Cardiac septum (tissue), 1 donor: ENCODE data around the genes C9orf152, TXN and ZNF483.

DNA sequence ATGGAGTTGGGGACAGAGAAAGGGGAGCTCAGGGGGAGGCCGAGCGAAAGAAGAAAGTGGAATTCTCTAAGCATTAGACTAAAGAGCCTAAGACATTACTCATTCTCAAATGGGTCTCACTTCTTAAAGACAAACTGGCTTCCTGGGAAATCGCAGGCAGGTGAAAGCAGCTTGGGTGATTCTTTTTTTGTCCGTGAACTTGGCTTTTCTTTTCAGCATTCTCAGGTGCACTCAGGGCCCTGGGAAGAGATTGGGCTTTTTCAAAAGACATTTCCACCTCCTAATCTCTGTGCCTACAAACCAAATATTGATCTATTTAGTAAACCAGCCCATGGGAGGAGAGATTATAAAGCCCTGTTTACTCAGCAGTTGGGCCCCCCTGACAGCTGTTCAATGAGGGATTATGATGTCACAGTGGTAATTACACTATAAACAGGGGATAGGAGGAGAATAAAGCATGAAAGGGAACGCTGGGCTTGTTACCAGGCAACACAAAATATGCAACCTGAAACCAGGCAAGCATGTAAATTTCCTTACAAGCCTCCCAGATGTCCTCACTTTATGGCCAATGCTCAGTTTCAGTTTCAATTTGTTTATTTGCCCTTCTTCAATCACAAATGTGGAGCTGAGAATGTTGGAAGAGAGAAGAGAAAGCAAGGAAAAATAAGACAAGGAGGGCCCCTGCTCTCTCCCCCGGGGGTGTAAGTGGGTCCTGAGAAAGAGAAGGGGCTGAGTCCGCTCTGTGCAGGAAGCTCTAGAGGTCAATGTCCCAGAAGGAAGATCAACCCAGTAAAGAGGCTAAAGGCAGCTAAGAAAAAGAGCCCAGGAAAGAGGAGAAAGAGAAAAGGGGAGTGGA lies 583.8 kb downstream of the ACTL7B start:
- PRO-cap = no peak

DNA sequence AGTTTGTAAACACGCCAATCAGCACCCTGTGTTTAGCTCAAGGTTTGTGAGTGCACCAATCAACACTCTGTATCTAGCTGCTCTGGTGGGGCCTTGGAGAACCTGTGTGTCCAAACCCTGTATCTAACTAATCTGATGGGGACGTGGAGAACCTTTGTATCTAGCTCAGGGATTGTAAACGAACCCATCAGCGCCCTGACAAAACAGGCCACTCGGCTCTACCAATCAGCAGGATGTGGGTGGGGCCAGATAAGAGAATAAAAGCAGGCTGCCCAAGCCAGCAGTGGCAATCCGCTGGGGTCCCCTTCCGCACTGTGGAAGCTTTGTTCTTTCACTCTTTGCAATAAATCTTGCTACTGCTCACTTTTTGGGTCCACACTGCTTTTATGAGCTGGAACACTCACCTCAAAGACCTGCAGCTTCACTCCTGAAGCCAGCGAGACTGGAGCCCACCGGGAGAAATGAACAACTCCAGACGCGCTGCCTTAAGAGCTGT lies 461.6 kb downstream of the ACTL7B start:
- PRO-cap = no peak

DNA sequence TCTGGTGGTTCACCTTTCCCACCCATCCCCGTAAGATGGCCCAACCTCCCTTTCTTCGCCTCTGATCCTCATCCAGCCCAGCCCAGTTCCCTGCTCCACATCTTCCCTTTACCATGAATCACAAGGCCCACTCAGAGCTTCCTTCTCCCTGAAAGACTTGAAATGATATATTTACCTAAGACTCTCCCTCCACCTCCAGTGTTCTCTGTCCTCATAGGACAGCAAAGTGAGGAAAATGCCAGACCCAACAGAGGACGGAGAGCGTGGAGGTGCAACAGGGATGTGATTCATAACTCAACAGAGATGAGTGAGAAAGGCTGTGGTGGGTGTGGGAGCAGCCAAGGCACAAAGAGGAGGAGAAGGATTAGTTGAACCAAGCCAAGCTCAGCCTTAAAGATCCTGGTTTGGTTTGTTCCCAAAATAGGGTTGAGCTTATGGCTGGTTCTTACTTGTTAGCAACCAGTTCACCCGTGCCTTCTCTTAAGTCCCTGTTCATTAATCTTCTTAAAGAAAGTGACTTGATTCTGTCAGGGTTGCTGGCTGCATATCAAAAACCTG lies 183.2 kb downstream of the ACTL7B start:
- PRO-cap = no peak

DNA sequence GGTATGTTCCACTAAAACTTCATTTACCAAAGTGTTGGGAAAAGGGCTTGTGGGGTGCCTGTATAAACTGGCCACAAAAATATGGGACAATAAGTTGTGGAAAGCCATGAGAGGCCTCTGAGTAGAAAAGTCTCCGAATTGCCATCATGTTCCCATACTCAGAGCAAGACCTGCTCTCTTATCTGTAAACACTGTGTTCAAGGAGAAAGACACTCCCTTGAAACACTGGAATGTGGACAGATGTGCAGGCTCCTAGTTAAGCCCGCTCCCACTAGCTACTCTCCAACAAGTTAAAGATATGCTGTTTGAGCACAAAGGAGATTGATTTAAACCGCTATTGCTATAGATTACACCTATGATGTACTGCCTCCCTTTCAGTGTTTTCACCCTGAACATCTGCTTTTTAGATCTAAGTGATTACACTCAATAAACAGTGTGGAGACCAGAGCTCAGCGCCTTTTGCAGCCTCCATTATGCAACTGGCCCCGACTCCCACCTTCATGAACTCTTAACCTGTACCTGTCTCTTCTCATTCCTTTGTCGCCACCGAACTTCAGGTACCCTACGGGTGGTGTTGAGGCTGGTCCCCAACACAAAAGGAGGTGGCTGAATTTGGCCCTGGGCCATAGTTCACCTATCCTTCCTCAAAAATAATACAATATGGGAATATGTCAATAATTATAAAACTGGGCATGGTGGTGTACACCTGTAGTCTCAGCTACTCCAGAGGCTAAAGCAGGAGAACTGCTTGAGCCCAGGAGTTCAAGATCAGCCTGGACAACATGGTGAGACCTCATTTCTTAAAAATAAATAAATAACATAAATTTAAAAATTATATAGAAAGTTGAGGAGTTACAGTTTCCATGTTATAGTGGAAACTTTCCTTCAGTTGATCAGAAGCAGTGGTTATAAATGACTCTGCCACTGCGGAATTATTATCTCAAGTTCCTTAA lies 47.4 kb downstream of the TMEM245 start:
- PRO-cap = no peak

DNA sequence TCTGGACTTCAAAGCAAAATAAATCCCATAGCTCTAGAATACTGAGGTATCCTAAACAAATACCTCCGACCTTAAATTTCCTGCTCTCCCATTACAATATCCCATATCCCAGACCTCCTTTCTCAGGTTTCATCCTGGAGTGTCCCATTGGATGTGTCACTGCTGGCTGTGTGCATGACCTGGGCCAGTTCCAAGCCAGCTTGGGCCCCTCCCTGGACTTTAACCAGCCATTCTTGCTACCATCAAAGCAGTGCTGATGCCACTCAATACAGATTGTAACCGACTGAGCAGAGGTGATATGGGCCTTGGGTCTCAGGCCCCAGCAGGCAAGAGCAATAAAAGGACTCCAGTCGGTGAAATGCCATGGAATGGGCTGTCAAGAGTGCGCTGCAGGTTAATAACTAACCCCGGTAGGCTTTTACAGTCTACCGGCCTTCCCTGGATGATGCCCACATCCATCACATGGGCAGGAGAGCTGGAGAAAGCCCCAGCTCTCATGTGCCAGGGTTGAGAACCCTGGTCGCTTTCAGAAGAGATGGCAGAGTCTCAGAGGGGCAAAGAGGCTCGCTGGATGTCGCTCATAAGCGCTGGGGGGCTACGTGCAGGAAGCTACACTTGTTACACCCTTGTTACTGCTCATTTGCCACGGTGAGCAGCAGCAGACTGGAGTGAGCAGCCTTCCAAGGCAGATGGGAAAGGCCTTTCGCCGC lies 13.4 kb downstream of the EPB41L4B start:
- PRO-cap = no peak

DNA sequence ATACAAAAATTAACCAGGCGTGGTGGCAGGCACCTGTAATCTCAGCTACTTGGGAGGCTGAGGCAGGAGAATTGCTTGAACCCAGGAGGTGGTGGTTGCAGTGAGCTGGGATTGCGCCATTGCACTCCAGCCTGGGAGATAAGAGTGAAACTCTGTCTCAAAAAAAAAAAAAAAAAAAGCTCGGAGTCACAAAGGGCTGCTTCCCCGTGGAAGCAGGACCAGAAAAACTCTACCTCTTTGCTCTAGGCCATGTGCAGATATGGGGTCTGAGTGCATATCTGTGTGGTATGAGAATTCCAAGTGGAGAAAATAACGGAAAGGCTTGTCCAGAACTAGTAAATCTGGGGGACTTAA lies 38.1 kb upstream of the EPB41L4B start:
- PRO-cap = no peak

GRCh38 chr9:109507254-109507855 lies 9.2 kb upstream of the PTPN3 start:
- PRO-cap = no peak

GRCh38 chr9:109799729-109800396 lies 19.9 kb downstream of the PALM2AKAP2 start:
- PRO-cap = bidirectional peak, plus-strand start at chr9:109800025, minus-strand start at chr9:109799878

GRCh38 chr9:109914410-109914764 lies 134.4 kb downstream of the PALM2AKAP2 start:
- PRO-cap = no peak

DNA sequence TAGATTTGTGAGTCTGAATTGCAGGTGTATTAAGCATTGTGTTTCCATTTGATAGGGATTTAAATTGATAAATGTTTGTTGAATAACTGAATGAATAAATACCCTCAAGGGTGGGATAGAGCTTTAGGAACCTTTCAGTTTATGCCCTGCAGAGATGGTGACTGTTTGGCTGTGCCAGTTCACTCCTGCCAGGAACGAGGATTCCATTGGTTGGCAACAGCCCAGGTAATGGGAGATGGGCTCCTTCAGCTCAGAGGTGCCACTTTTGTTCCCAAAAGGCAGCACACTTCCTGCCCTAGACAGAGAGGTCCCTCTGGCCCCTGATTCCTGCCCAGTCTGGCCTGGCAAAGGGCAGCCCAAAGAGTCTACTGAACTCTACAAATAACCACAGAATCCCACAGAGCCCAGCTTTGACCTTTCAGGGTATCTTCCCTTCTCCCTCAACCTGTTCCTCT lies 1.6 kb downstream of the C9orf152 start:
- PRO-cap = no peak

GRCh38 chr9:110207966-110208549 lies at the start of gene C9orf152:
Gene C9orf152 (minus strand): TSS chr9:110208159.
- PRO-cap = no peak

DNA sequence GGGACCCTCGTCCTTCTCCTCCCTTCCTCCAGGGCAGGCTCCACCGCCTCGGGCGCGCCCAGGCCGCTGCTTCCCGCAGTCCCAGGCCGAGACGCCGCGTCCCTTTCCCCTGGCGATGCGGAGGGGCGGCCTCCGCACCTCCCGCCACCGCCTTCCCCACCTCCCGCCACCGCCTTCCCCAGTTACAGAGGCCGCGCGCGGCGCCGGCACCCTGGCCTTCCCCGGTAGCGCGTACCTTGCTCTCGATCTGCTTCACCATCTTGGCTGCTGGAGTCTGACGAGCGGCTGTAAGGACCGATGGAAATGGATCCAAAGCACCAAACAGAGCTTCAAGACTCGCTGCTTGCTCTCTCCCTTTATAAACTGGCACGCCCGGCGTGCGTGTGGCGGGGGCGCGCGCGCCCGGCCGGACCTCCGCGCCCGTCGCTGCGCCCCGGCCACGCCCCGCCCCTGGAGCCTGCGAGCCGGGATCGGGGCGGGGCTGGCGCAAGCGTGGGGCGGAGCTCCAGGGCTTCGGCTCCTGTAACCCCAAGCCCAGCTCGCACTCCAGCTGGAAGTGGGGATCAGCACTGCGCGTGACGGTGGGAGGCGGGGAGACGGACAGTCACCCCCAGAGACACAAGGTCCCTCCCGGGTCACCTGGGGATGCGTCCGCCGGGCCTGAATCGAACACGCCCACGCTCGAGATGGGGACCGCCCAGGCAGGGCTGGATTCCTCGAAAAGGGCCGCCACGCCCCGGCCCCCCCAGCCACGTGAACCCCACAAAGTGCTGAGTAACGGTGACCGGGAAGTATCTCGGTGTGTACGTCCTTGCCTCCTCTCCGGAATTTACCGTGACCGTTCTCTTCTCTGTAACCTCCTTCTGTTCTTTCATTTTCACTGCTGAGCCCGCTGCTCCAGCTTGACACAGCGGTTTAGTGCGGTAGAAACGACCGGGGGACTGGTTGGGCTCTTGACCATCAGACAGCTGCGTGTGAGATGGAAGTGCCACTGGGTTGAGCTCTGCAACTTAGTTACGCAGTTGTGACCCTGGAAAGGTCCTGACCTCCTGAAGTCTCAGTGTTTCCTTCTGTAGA lies at the start of gene TXN:
Gene TXN (minus strand): TSS at position 331 of the 1,077 bp plus-strand sequence.
- PRO-cap = bidirectional peak, plus-strand start at position 547 of the sequence, minus-strand start at position 331 of the sequence

DNA sequence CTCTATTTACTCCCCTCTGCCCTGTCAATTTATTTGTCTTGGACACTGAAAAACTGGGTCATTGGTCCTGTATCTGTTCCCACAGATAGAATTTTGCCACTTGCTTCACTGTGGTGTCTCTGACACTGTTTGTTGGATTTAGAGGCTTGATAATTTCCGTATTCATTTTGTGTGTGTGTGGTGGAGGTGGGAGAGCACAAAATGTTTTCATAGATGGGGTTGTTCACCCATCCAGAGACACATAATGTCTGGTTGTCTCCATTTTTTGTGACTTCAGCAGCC lies 54.5 kb upstream of the TXNDC8 start:
- PRO-cap = no peak

DNA sequence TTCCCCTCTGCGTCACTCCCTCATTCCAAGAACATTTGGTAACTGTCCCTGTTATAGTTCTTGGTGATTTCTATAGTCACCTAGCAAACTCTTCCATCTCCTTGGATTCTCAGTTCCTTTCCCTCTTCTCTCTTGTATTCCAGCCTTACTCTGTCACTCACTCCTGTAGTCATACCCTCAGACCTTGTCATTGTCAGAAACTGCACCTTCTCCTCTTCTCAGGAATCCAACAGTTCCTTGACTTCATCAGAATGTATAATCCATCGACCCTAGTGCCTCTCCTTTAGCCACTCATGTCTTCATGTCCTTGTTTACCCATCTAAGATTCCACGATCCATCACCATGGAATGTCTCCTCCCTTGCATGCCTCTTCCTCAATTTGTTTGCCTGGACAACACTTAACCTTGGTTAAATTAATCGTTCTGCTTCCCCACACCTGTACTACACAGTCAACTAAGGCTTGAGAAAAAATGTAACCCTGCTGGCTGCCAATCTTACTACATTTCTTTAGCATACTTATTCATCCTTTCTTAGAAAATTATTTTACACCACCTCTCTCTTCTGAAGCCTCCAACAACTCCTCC lies 102.5 kb downstream of the SVEP1 start:
- PRO-cap = no peak

- PRO-cap = bidirectional peak, plus-strand start at chr9:110828566, minus-strand start at chr9:110828276
Observed at GRCh38 chr9:110828158-110828865, 159.7 kb downstream of the MUSK start.

GRCh38 chr9:110894931-110895452 lies 143.3 kb downstream of the LPAR1 start:
- PRO-cap = no peak

GRCh38 chr9:111036866-111037165 lies 1.5 kb downstream of the LPAR1 start:
- PRO-cap = no peak

- PRO-cap = bidirectional peak, plus-strand start at chr9:111525193, minus-strand start at chr9:111524999
Observed at GRCh38 chr9:111524675-111525822, at the start of gene ZNF483. Gene ZNF483 (plus strand): TSS chr9:111525179.

- PRO-cap = no peak
Observed at GRCh38 chr9:111569989-111570636, 29.3 kb downstream of the PTGR1 start.

- PRO-cap = no peak
Observed at GRCh38 chr9:111598604-111598974, 858 bp downstream of the PTGR1 start.